Uterus (tissue), 7 donors: ENCODE measurements around the gene MFSD14B.

DNA sequence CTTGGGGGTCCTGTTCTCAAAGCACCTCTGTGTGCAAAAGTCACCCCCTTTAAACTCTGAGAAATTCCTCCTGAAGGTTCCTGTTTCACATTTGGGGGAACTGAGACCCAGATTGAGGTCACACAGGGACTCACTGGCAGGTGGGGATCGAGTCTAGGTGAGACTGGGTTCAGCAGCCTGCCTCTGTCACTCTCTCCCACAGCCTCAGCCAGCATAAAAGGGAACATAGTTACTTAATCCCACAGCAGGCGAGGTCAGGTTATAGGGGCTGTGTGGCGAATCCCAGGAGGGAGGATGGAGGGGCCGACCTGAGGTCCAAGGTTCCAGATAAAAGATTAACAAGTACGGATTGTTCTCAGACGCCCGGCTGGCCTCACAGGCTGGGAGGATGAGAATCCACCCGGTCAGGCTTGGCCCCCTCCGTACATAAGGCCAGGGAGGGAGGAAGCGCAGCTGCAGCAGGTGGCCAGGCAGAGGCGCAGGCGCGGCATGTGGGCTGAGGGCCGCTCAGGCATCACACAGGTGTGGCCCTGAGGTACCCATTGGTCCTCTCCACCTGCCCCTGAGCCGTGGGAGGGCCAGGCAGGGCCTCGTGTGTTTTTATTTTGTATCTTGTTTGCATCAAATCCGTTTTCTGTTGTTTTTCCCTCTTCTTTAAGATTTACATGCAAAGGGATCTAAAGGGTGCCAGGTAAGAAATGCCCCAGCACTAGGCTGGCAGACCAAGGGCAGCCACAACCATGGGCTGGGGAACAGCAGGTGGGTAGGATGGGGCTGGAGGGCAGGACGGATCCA is 3.4 kb downstream of the SUSD3 start:
- PRO-cap, 4 experiments = no peak in any of the 4 experiments
- RAMPAGE, long total RNA, 2 experiments = no peak in any of the 2 experiments
- RRBS = no CpG with 5 or more reads among the region's 18 CpGs

- PRO-cap, 4 experiments = no peak in any of the 4 experiments
- RAMPAGE, long total RNA, 2 experiments = no peak in any of the 2 experiments
- RRBS = no CpG with 5 or more reads among the region's 16 CpGs
Measured at GRCh38 chr9:93064267-93065142, 6.0 kb downstream of the SUSD3 start.

GRCh38 chr9:93229559-93229927 is 45.6 kb downstream of the WNK2 start:
- PRO-cap, 4 experiments = no peak in any of the 4 experiments
- RAMPAGE, long total RNA, 2 experiments = no peak in any of the 2 experiments
- RRBS = no CpG with 5 or more reads among the region's 17 CpGs

DNA sequence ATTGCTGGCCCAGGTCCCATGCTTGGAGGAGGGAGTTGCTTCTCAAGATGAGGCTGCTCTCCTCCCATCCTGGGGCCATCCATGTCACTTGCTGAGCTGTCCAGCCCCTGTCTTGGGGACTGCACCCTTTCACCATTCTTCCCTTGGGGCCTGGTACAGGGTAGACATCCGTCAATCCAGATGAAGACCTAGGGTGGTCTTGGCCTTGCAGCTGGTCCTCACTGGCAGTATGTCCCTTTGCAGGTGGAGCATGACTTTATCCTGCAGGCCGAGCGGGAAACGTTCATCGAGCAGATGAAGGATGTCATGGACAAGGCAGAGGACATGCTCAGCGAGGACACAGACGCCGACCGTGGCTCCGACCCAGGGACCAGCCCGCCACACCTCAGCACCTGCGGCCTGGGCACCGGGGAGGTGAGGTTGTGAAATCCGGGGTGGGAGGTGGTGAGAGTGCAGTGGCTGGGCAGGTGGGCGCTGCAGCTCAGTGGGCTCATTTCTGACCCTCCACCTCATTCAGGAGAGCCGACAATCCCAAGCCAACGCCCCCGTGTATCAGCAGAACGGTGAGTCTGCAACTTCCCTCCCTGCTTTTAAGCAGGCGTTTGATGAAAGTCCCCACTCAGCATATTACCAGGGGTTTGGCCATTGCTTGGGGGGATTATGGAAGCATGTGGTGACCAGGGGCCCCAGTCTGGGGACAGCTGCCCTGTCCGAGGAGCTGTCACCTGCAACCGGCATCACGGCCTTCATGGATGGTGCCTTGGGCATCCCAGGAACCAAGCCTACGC is 83.8 kb downstream of the WNK2 start:
- PRO-cap, 4 experiments = no peak in any of the 4 experiments
- RAMPAGE, long total RNA, 2 experiments = no peak in any of the 2 experiments
- RRBS = no CpG with 5 or more reads among the region's 24 CpGs

DNA sequence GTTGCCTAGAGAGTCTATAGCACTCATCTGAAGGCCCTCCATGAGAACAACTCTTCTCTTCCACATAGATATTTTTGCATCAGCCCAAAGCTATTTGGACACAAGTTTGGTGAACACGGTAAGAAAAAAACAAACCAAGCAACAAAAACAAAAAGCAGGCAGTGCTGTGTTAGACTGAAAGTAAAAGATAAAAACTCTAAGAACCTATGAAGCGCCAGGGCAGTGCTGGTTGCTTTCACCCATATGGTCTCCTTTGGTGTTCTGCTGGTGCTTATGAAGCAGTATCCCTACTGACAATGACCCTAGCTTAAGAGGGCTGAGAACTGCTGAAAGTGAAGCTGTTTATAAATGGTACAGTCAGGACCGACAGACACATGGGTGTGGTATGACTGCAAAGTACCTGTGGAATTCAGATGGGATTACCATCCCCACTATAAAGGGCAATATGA is 4.8 kb upstream of the FAM120A start:
- PRO-cap, 4 experiments = no peak in any of the 4 experiments
- RAMPAGE, long total RNA, 2 experiments = no peak in any of the 2 experiments
- RRBS = no CpG with 5 or more reads among the region's 3 CpGs

GRCh38 chr9:93454203-93454715 is 878 bp upstream of the FAM120AOS start:
- PRO-cap, 4 experiments = no peak in any of the 4 experiments
- RAMPAGE, long total RNA, 2 experiments = no peak in any of the 2 experiments
- RRBS = no CpG with 5 or more reads among the region's 2 CpGs

- PRO-cap, 4 experiments = no peak in any of the 4 experiments
- RAMPAGE, long total RNA, 2 experiments = no peak in any of the 2 experiments
- RRBS = no CpG with 5 or more reads among the region's 10 CpGs
Measured at GRCh38 chr9:93512042-93512841, 58.9 kb upstream of the FAM120AOS start.

DNA sequence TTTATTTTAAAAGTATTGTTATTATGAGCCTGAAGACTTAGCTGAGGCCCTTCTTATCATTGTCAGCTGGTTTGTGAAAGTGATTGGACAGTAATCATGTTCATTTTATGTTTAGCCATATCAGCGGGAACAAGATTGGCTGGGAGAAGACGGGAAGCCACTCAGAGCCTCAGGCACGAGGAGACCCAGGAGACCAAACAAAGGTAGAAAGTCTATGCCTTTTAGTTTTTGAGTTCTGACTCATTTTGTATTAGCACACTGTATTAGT is 49.4 kb upstream of the PHF2 start:
- PRO-cap, 4 experiments = no peak in any of the 4 experiments
- RAMPAGE, long total RNA, 2 experiments = no peak in any of the 2 experiments
- RRBS = no CpG with 5 or more reads among the region's 3 CpGs

DNA sequence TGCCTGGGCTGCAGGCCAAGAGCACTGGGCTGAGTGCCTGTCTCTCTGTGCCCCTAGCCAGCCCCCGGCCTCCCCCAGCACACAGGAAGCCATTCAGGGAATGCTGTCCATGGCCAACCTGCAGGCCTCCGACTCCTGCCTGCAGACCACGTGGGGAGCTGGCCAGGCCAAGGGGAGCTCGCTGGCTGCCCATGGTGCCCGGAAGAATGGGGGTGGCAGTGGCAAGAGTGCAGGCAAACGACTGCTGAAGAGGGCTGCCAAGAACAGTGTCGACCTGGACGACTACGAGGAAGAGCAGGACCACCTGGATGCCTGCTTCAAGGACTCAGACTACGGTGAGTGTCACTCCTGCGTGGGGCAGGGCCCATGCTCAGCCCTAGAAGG is 97.1 kb downstream of the PHF2 start:
- PRO-cap, 4 experiments = no peak in any of the 4 experiments
- RAMPAGE, long total RNA, 2 experiments = no peak in any of the 2 experiments
- RRBS = no CpG with 5 or more reads among the region's 11 CpGs

- PRO-cap, 4 experiments = peak in 1 of 4 experiments; most common plus-strand start chr9:94135623 (in 1); most common minus-strand start chr9:94135400 (in 1)
- RAMPAGE, long total RNA, 2 experiments = no peak in any of the 2 experiments
- RRBS = no CpG with 5 or more reads among the region's 3 CpGs
Measured at GRCh38 chr9:94135140-94135889, 51.1 kb downstream of the PTPDC1 start.

DNA sequence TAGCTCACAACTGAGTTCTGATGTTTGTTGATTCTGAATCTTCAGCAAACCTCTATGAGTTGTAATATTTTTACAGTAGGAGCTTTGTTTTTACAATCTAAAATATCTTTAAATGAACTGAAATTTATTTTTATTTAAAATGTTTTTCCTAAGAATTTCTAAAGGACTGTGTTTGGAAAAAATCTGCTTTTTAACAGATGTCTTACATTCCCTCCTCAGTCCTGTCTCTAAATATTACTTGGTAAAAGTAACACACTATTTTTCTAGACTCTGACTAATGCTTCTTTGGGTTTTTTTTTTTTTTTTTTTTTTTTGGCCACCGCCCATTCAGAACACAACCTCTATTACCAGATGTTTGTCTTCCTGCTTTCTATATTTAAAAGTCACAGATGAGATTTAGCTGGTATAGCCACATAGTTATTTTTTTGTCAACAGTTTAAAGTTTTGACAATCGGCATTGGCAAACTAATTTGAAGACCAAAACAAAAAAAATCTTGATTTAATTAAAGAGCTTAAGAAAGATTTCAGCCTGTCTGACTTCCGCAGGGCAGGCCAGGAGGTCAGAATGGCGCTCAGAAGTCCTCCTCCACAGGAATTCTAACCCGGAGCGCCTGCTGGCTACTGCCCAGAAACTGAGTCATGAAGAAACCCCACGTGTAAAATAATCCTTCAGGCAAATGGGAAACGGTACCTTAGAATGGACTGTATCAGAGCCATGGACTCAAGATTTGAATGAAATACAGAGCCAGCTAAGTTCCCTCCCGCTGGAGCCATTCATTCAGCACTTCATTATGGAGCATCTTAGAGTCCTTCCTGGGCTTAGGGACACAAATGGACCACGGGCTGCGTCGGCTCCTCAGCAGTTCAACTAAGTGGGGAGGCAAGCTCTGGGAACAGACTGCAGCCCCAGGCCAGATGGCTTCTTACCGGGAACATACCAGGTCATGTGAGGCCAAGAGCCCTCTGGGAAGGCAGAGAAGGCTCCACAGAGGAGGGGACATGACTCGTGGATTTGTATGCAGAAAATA is 55.5 kb downstream of the PTPDC1 start:
- PRO-cap, 4 experiments = peak in 1 of 4 experiments; most common plus-strand start position 386 of the sequence (in 1); most common minus-strand start position 229 of the sequence (in 1)
- RAMPAGE, long total RNA, 2 experiments = no peak in any of the 2 experiments
- RRBS = no CpG with 5 or more reads among the region's 14 CpGs

DNA sequence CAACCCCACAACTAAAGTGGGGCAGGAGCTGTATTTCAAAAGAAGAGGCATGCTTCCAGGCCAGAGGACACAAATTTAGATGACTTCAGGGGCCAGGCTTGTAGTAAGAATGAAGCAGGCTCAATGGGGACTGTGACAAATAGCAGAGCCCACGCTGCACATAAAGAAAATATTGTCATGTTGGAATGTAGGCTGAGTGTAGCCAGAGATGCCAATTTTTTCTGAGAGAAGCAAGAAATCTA is 75.0 kb downstream of the PTPDC1 start:
- PRO-cap, 4 experiments = no peak in any of the 4 experiments
- RAMPAGE, long total RNA, 2 experiments = no peak in any of the 2 experiments
- RRBS = no CpG with 5 or more reads among the region's 1 CpG

DNA sequence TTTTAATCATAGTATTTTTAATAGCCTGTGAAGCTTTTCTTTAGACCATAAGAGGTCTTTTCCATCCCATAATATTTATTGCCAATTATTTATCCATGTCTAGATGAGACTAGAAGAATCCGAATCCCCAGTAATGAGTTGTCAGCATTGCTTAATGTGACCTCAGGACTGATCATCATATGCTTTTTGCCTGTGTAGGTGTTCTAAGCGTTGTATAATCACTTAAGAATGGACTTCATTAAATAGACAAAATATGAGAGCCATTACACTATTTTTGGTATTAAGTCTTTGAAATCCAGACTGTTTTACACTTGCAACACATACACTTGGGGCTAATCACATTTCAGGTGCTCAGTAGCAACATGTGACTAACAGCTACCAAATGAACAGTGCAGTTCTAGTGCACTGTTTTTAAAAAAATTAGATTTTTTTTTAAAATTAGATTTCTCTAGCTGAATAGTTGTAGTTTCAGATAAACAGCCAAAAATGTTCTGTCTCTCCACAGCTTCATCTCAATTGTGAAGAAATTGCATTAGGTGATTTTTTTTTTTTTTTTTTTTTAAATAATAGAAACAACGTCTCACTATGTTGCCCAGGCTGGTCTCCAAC is 84.5 kb downstream of the PTPDC1 start:
- PRO-cap, 4 experiments = peak in 1 of 4 experiments; most common minus-strand start position 170 of the sequence (in 1)
- RAMPAGE, long total RNA, 2 experiments = no peak in any of the 2 experiments
- RRBS = no CpG with 5 or more reads among the region's 3 CpGs

DNA sequence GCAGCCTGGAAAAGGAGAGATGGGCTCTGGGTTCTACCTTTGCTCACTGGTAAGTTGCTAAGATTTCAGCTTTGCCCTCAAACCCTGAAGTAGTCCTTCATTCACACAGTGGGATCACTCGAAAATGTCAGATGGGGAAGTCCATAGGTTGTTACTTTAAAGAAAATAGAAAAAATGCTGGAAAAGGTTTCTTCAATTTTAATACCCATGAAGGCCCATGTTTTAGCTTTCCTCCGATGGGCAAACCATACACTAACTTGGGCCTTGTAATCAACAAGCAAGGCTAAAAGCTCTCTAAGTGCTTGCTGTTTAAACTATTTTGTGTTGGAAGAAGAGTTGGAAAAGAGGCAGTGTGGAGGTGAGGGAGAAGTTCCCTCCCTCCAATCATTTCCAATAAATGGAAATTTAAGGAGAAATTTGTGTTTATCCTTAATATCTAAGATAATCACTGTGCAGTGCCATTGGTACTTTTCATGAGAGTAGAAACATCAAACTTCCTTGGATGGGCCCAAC is 82.1 kb upstream of the ZNF169 start:
- PRO-cap, 4 experiments = no peak in any of the 4 experiments
- RAMPAGE, long total RNA, 2 experiments = no peak in any of the 2 experiments
- RRBS = no CpG with 5 or more reads among the region's 2 CpGs

DNA sequence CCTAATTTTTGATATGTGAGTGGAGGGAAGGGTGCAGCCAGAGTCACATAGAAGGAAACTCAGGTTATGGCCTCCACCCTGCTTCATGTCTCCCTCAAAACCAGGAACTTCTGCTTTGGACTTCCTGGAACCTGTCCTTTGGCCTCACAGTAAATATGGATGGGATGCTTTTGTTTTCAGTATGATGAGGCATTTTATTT is 19.0 kb downstream of the ZNF169 start:
- PRO-cap, 4 experiments = no peak in any of the 4 experiments
- RAMPAGE, long total RNA, 2 experiments = no peak in any of the 2 experiments

DNA sequence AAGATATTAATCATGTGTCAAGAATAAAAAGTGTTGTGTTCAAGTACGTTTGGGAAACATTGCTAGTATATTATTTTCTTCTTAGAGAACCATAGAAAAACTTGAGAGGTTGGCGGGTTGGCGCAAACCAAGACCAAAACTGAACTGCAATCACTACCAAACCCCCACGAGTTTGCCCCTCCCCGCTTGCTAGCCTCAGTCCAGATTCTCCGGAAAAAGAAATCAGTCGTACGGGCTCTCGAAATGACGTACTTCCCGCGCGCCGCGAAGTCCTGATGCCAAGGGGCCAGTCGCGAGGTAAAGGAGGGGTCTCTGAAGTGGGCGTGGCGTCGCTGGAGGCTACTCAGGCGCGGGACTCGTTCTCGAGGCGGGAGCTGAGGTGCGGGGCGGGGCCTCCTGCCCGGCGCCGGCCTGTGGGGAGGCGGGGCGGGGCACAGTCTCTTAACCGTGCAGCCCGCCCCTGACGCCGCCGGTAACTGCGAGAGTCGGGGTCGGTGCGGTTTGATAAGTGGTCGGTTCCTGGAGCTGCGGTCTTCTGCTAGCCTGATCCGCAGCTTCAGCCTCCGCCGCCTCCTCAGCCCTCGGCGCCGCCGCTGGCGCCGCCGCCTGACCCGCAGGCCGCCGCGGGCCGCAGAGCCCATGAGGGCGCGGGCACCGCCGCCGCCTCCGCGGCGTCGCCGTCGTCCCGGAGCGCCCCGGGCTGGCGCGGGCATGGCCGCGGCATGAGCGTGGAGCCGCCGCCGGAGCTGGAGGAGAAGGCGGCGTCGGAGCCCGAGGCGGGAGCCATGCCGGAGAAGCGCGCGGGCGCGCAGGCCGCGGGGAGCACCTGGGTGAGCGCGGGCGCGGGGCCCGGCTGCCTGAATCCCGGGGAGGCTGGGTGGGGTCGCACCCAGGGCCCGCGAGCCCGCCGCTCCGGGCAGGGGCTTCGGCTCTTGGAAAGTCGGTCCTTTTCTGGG is at the start of gene MFSD14B:
MFSD14B (plus strand) TSS at position 472 of the 956 bp plus-strand sequence.
- PRO-cap, 4 experiments = peak in 4 of 4 experiments; most common plus-strand start position 472 of the sequence (in 4); most common minus-strand start position 200 of the sequence (in 4)
- RAMPAGE, long total RNA, 2 experiments = start-site peak on the plus strand in 1 of 2 experiments, centred at position 358 of the sequence, 11 reads per replicate
- RRBS = 1% methylated on average over 14 of the region's 107 CpGs

- PRO-cap, 4 experiments = no peak in any of the 4 experiments
- RAMPAGE, long total RNA, 2 experiments = no peak in any of the 2 experiments
- RRBS = no CpG with 5 or more reads among the region's 11 CpGs
Measured at GRCh38 chr9:94600155-94600728, 6.6 kb upstream of the FBP2 start.

DNA sequence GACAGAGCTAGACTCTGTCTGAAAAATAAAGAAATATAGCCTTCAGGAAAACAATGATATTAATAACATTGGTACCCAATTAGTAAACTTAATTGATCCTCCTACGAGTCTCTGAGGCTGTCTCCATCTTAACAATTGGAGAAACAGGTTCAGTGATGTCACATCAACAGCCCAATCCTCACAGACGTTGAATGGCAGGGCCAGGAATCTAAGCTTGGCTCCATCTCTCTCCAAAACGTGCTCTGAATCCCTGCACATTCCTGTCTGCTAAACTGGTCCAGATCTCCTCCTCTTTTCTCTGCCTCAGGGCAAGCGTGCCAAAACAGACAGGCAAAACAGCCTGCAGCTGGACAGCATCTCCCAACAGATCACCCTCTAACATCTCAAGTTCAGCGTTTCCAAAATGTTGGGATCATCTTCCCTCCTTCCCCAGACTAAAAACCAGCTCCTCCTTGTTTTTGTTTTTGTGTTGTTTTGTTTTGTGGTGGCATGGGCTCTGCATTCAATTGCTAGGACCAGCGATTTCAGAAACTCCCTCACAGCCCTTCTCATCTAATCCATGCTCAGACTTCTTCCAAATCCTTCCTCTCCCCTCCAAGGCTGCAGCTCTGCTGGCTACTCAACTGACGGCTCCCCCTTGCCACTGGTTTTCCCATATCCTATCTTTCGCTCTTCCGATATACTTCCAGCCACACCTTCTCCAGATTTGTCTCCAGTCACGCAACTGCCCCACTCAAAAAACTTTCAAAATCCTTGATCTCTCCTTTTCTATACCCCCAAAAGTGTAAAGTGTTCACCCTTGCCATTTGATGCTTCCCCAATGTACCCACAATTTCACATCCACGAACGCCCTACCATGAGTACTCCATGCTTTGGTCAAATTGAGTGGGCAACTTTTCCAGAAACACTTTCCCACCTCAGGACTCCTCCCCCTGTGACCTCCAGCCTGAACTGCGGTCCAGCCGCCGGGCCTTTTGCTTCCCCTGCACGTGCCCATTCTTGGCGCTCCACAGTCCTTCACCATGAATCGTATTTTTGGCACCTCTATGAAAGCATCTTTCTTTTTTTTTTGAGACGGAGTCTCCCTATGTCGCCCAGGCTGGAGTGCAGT is 6.3 kb downstream of the FBP1 start:
- PRO-cap, 4 experiments = no peak in any of the 4 experiments
- RAMPAGE, long total RNA, 2 experiments = no peak in any of the 2 experiments
- RRBS = no CpG with 5 or more reads among the region's 20 CpGs

- PRO-cap, 4 experiments = peak in 3 of 4 experiments; most common plus-strand start chr9:94868173 (in 2); most common minus-strand start chr9:94867961 (in 1)
- RAMPAGE, long total RNA, 2 experiments = no peak in any of the 2 experiments
- RRBS = no CpG with 5 or more reads among the region's 5 CpGs
Measured at GRCh38 chr9:94867748-94868391, 141.4 kb downstream of the AOPEP start.

GRCh38 chr9:94874331-94874878 is 147.9 kb downstream of the AOPEP start:
- PRO-cap, 4 experiments = no peak in any of the 4 experiments
- RAMPAGE, long total RNA, 2 experiments = no peak in any of the 2 experiments
- RRBS = no CpG with 5 or more reads among the region's 5 CpGs